ENCODE measurements around the gene FBXW12.

DNA sequence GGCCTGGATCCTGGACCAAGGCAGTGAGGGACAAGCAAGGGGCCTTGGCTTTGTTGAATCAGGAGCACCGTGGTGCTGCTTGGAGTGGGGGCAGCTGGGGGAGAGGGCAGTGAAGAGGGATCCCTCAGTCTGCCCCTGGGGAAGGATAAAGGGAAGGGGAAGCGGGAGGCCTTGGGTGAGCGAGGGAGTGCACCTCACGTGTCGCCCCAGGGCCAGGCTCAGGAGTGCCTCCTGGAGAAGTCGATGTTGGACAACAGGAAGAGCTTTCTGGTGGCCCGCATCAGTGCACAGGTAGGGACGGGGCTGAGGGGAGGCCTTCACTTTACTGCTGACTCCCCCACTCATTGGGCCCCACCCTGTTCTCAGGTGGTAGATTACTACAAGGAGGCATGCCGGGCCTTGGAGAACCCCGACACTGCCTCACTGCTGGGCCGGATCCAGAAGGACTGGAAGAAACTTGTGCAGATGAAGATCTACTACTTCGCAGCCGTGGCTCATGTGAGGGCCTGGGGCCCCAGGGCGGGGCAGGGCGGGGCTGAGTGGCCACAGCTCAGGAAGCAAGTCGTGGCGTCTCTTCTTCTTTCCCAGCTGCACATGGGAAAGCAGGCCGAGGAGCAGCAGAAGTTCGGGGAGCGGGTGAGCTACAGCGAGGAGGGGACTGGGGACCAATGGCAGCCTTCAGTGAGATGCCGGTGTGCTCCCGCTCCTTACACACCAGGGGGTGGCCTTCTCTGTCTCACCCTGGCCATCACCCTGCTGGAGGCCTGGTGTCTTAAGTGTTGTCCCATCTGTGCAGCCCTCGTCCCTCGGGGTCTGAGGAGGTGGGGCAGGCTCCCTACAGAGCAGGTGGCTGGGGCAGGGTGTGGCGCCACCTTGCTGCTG lies 25.5 kb downstream of the PTPN23 start:
- RRBS, result 80% methylated on average over 1 of the region's 26 CpGs

- RRBS, result no CpG with 5 or more reads among the region's 19 CpGs
Observed at GRCh38 chr3:47412403-47413483, 31.9 kb downstream of the PTPN23 start.

DNA sequence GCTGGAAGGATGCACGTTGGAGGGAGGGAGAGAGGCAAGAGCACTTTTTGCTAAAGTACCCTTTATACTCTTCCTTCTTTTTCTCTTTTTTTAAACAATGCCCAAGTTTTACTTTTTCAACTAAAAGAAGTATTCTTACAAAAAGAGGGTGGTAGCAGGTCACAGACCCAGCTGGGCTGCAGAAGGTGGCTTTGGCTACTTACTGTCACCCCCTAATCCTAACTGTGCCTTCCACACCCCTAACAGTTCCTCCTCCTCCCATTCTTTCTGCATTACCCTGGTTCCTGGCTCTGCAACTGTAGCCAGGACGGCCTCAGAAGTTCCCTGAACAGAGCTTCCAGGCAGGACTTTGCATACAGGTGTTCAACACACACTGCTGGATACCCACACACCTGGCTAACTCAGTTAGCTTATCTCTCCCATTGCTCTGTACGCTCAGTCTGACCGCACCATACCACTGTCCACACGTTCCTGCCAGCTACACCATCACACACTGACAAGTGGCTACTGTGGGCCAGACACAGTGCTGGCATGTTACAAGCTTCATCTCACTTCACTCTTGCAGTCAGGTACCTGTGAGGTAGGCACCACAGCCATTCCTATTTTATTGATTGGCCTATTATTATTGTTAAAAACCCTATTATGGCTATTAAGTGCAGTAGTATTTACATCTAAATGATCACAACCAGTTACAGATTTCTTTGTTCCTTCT lies 12.9 kb downstream of the ELP6 start:
- RRBS, result no CpG with 5 or more reads among the region's 5 CpGs

DNA sequence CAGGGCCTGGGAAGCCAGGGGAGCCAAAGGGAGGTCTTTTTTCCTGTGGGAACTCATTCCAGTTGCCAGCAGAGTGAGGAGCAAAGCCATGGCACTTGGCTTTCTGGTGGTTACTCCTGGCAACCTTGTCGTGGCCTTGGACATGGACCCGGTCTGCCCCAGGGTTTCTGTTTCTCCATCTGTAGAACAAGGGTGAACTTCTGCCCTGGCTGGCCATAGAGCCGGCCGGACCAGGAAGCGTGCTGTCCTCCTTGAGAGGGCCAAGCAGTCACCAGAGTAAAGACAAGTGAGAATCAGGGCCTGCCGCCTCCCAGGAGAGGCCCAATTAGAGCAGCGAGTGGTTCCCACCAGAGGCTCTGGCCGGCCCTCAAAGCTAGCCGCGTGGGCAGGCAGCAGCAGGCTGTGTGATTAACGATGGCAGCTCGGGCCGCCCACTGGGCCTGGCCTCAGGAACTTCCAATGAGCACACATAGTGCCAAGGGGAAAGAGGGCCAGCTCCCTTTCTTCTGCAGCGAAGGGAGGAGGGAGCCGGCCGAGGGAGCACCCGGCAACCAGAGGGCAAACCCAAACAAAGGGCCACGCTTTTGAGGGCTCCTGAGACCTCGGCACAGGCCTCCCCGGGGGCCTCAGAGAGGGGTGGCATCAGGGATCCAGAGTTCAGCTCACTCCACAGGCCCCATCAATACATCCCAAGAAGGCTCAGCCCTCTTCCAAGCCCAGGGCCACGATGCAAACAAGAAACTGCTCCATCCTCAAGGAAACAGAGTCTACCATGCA lies 29.2 kb upstream of the ELP6 start:
- RRBS, result 41% methylated on average over 6 of the region's 21 CpGs

DNA sequence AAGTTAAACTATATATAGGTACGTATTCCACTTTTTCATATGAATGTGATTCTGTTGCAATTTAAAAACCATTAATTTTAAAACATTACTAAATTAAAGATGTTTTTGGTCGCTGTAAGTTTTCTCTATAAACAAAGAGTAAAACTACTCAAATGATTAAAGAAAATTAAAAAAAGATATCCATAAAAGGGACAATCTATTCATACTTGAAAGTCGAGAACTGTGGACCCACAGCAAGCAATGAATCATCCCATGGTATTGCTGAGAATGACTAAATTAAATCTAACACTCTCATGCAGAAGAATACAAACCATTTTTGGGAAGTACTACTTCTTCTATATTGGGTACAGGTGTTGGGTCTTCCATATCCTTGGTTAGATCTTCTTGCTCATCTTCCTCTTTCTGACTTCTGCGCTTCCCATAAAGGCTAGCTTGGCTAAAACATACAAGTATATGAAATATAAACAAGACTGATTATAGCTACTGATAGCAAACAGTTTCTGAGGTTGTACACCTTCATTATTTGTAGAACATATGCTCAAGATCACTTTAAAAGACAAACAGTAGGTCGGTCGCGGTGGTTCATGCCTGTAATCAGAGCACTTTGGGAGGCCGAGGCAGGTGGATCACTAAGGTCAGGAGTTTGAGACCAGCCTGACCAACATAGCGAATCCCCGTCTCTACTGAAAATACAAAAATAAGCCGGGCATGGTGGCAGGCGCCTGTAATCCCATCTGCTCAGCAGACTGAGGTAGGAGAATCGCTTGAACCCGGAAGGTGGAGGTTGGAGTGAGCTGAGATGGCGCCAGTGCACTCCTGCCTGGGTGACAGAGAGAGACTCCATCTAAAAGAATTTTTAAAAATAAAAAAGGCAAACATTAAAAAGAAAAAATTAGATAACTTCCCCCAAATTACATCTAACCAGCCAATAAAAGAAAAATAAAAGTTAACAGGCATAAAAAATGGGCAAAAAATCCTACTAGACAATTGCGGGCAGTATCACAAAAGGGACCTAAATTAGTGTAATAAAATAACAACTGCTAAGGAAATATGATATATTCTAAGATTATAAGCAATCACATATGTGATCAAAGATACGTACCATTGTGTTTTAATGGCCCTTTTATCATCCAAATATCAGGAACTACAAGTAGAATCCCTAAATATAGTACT lies 80.3 kb downstream of the SMARCC1 start:
- RRBS, result no CpG with 5 or more reads among the region's 17 CpGs

GRCh38 chr3:47745671-47746191 lies 36.0 kb downstream of the SMARCC1 start:
- RRBS, result no CpG with 5 or more reads among the region's 2 CpGs

DNA sequence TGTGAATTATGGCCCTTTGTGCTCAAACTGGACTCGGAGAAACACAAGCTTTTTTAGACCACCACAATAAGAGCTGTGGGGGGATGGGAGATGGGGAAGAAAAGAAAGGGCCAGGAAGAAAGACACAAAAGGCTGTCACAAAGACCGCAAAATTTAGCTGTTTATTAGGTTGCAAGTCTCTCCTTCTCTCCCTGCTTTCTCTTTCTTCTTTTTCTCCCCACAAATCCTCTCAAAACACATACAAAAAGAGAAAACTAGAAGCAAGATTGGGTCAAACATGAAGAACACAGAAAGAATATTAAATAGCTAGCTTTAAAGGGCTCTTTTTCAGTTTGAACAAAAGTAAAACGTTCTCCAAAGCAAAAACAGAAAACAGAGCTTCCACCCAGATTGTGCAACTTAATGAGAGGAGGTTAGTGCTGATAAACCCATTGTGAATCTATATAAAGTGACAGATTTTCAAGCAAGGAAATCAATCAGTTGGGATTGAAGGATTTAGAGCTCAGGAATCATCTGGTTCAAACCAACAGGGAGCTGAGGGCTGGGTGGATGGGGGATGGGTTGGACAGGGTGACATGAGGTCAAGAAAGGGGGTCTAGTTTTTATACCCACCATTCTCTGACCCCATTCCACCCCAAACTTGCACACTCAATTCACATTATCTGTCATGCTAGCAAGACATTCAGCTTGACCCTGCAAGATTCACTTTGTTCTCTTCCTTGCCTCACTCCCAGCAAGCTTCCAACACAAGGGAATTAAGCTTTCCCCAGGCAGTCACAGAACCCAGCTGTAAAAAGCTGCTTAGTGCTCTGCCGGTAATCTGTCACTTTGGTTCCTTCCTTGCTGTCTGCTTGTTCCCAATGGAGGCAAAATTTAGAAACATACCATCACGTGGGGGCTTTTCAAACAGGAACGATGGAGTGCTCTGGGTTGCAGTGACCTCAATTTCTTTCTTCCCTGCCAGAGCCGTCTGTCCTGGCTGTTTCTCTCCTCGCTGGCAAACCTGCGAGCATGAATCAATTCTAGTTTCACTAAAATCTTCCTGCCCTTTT lies 87.5 kb downstream of the DHX30 start:
- RRBS, result no CpG with 5 or more reads among the region's 9 CpGs

GRCh38 chr3:47996001-47996458 lies 20.2 kb downstream of the MAP4 start:
- RRBS, result no CpG with 5 or more reads among the region's 6 CpGs

DNA sequence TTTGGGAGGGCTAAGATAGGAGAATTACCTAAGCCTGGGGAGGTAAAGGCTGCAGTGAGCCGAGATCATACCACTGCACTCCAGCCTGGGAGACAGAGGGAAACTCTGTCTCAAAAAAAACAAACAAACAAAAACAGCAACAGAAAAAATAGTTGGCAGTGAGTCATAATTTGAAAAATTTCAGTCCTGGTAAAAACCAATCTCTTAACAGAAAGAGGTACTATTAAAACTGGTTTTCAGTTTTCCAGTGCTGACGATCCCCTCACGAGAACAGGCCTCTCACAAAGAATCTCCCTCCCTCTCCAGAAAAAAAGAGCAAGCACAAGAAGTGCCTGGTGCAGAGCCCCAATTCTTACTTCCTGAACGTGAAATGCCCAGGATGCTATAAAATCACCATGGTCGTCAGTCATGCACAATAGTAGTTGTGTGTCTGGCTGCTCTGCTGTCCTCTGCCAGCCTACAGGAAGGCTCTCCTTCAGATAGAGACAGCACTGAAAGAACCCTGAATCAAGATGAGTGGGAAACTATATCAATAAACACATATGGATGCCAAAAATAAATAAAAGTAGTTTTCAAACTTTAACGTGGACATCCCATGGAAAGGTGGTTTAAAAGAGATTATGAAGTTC lies 22.9 kb upstream of the MAP4 start:
- RRBS, result no CpG with 5 or more reads among the region's 6 CpGs

DNA sequence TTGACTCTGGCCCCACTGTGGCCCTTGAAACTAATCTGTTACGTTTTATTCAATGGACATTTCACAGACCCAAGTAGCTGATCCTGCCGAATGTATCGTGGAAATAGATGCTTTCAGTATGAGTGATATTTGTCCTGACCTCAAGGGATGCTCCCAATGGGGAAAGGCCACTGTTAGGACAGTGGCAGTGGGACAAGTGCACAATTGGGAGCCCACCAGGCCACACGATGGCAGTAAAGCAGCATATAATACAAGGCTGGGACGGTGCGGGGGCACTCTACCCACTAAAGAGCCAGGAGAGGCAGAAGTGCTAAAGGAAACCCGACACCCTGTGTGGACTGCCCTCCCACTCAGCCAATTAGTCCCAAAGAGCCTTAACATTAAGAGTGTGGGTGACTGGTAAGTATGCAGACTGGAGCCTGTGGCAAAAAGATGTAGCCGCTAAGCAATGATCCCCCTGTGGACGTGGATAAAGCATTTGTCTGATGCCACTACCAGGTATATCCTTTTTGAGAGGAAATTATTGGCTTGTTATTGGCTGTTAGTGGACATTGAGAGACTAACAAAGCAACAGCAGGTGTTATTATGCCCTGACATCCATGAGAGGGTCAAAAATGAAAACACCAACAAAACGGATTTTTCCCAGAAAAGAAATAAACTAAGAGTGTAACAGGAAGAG lies 8.1 kb upstream of the ZNF589 start:
- RRBS, result no CpG with 5 or more reads among the region's 10 CpGs

DNA sequence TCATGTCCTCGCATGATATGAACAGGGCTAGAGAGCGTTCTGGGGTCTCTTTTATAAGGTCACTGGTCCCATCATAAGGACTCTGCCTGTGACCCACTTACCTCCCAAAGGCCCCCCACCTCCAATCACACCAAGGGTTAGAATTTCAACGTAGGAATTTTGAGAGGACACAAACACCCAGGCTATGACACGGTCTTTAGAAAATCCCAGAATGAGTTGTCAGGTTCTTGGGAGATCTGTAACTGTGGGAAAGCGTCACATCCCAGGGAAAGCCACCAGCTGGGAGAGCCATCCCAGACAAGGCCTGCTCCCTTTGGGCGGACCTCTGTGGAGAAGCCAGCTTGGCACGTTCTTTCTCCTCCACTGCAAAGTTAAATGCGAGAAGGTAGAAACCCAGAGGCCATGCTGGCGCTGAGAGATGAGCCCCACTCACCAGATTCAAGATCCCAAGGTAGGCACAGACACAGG lies at the start of gene FBXW12:
TSS of gene FBXW12 (plus strand) at position 350 of the 468 bp plus-strand sequence.
- RRBS, result no CpG with 5 or more reads among the region's 9 CpGs

DNA sequence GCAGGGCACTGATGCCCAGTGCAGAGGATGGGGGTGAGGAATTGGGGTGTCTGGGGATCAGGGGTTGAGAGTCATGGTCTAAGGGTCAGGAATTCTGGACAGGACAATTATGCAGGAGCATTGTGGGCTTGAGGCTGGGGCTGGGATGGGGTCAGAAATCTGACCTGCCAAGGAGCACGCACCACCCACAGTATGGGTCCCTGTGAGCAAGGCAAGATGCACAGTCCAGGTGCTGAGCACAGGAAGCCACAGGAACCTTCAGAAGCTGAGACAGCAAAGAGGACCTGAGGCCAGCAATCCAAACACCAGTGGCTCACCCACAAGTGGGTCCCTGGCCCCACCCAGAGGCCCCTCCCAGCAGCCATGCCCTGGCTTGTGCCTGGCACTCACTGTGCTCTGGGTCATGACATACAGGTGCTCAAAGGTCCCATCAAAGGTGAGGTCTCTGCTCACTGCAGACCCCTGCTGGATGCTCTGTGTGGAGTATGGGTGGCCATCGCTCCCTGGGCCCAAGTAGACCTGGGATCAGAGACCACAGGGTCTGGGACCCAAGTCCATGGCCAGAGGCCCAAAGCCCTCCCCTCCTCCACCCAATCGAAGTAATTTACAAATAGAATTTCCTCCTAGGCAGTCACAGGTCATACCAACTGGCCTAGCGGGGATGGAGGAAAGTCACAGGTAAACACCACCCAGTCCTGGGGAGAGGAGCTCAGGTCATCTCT lies 7.8 kb downstream of the PLXNB1 start:
- RRBS, result no CpG with 5 or more reads among the region's 4 CpGs

- RRBS, result no CpG with 5 or more reads among the region's 19 CpGs
Observed at GRCh38 chr3:48472554-48473383, 6.7 kb downstream of the TREX1 start.

GRCh38 chr3:48503026-48503379 lies 971 bp downstream of the SHISA5 start:
- RRBS, result no CpG with 5 or more reads among the region's 4 CpGs

DNA sequence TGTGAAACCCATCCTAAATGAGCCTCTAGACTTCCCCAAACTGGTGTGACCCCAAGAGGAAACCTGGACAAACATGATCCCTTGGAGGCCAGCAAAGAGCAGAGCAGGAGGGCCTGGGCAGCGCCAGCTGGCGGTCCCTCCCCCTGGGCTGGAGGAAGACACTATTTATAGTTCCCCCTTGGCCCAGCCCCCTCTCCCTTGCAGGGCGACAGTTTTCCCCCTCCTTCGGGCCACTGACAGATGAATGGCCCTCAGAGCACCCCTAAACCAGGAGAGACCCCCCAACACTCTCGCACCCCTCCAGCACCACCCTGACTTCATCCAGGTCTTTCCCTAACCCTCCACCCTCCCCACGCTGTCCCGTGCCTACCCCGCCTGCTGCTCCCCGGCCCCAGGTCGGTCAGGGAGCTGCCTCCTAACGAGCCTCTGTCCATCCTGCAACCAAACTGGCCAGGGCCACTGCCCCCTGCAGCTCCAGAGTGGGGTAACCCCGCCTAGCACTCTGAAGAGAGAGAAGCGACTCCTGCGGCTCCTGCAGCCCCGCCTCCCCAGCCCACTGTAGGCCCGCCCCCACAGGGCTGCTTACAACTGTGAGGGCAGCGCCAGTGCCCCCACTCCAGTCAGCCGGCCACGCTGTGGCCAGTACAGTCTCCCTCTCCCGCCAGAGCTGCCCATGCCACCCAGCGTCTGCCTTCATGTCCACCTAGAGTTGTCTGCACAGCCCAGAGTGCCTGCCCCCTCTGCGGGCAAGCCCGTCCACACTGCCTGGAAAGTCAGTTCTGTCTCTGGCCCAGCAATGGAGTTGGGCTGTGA lies 2.7 kb downstream of the UCN2 start:
- RRBS, result no CpG with 5 or more reads among the region's 23 CpGs

GRCh38 chr3:48596333-48596949 lies 1.3 kb upstream of the COL7A1 start:
- RRBS, result no CpG with 5 or more reads among the region's 6 CpGs

GRCh38 chr3:48596950-48597699 lies 2.0 kb upstream of the COL7A1 start:
- RRBS, result no CpG with 5 or more reads among the region's 9 CpGs

- RRBS, result no CpG with 5 or more reads among the region's 8 CpGs
Observed at GRCh38 chr3:48597785-48598102, 2.6 kb upstream of the COL7A1 start.

DNA sequence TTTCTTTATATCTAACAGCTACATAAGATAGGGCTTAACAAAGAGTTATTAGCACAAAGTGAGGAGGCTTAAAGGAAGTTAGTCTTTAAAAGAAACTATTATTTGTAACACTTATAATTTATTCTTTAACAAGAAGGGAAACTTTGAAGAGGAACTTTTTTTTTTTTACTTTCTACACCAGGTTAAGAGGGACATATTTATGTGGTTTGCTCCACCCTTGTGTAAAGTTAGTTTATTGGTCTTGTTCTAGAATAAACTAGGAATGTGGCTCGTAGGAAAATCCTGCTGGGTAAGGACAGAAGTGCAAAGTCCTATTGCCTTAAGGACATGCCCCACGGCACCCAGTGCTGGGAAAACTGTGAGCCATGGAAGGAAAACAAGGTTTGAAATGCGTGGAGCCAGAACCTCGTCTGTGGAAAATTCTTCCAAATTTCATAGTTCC lies 3.1 kb downstream of the TMEM89 start:
- RRBS, result no CpG with 5 or more reads among the region's 4 CpGs

GRCh38 chr3:48634487-48635352 lies 541 bp downstream of the SLC26A6 start:
- RRBS, result 6% methylated on average over 17 of the region's 48 CpGs

All from GM06990 (cell line).